Peritoneum (tissue), 1 donor: ENCODE measurements around a stretch of chr9.

DNA sequence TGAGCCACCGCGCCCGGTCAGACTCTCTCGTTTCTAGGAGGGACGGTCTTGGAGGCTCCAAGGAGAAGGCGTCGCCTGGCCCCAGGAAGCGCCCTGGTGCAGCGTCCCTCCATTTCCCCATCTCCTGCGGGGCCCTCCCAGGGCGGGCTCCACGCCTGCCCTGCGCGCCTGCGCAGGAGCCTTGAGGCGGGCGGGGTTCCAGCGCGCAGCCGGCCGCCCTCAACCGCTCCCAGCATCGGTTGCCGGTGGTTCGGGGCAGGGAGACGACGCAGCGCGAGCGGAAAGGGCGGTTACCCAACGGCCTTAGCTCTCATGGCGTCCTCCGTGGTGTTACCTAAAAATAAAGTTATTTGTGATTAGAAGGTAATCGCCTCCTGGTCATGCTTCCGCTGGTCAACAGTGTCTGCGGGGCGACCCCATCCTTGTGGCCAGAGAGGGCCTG, 3.9 kb upstream of the NUTM2F start:
- PRO-cap: no peak

DNA sequence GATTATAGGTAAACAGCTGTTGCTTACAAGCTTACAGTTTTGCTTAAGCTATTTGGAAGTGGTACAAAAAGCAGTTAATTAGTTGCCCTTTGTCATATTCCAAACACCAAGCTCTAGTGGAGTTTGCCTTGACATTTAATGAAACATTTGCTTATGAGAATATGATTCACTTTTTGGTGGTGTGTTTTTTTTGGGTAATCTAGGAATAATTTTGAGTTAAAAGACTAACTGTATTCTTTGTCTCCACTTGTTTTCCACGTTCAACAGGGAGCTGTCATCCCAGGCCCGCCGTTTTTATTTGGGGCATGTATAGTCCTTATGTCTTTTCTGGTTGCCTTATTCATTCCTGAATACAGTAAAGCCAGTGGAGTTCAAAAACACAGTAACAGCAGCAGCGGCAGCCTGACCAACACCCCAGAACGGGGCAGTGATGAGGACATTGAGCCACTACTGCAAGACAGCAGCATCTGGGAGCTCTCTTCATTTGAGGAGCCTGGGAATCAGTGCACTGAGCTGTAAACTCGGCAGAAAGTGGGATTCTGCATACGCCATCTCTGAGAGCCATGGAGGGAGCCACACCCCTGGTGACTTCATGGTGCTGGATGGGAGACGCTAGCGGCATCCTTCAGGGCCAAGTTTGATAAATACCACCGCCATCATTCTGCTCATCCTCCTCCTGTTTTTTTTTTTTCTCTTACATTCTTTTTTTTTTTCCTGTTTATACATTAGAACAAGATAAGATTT, 84.7 kb downstream of the MFSD14B start:
- PRO-cap: no peak

GRCh38 chr9:94656208-94656604, 16.9 kb upstream of the FBP1 start:
- PRO-cap: no peak

GRCh38 chr9:94663185-94663543, 23.8 kb upstream of the FBP1 start:
- PRO-cap: no peak

- PRO-cap: no peak
Measured at GRCh38 chr9:94780355-94781061, 54.0 kb downstream of the AOPEP start.

GRCh38 chr9:94812086-94813113, 85.9 kb downstream of the AOPEP start:
- PRO-cap: no peak

- PRO-cap: no peak
Measured at GRCh38 chr9:94882789-94883323, 156.4 kb downstream of the AOPEP start.

DNA sequence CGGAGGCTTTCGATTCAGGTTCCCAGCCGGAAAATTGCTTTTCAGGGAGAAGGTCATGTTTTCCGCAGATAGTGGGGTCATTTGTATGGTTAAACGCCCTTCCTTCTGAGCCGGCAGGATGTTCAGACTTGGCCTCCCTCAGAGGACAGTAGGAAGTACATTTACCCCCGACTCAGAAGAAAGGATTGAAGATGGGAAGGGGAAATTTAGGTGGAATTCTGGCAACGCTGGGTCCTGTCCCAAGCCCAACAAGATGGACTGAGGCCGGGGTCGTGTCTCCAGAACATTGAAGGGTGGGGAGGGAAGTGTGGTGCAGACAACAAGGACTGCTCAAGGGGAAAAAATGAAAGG, 195.2 kb downstream of the AOPEP start:
- PRO-cap: no peak

DNA sequence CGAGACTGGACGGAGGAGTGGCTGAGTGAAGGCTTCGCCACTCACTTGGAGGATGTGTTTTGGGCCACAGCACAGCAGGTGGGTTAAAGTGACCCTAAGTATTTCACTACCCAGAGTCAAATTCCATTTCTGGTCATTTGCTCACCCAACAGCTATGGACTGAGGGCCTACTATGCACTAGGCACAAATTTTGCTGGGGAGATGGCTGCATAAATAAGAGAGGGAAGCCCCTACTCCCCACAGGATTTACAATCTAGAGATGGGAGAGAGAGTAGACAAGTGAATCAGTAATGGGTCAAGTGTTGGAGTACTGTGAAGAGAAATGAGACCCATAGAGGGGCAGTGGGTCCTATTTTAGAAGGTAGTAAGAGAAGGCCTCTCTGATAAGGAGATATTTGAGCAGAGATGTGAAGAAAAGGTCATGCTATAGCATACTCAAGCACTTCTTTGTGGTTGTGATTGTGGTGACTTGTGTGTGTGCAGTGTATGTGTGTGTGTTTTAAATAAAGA, 197.7 kb downstream of the AOPEP start:
- PRO-cap: no peak

DNA sequence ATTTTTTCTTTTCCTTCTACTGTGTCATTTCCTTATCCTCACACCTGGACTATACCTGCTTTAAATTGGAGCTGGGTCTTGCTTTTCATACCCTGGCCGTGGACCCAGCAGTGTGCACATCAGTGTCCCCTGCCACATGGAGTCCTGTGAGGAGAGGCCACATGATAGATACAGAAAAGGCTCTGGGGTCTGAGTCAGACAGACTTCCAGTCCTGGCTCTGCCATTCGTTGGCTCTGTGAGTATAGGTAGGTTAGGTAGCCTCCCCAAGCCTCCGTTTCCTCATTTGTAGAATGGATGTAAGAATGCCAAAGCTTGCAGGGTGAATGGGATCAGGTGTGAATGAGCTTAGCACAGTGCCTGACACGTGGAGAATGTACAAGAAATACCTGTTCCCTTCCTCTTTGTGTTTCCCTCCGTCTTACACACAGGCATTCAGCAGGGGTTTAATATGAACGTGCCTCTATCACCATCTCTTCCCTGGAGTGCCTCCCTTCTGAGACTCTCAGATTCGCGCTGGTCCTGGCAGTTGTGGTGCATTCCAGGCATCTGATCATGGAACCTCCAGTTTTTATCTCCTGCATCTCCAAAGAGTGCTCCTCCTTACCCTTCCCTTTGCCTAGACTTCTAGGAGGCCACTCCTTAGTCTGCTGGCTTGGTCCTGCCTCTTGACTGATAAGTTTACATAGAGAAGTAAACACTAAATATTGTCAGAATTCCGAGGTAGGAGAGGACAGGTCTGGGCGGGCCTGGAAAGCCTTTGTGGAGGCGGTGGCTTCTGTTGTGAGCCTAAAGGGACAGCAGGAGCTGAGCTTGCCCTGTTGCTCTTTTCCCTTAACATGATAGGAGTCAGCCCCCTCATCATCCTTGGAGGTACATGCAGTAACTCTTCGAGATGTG, 199.3 kb downstream of the AOPEP start:
- PRO-cap: no peak

DNA sequence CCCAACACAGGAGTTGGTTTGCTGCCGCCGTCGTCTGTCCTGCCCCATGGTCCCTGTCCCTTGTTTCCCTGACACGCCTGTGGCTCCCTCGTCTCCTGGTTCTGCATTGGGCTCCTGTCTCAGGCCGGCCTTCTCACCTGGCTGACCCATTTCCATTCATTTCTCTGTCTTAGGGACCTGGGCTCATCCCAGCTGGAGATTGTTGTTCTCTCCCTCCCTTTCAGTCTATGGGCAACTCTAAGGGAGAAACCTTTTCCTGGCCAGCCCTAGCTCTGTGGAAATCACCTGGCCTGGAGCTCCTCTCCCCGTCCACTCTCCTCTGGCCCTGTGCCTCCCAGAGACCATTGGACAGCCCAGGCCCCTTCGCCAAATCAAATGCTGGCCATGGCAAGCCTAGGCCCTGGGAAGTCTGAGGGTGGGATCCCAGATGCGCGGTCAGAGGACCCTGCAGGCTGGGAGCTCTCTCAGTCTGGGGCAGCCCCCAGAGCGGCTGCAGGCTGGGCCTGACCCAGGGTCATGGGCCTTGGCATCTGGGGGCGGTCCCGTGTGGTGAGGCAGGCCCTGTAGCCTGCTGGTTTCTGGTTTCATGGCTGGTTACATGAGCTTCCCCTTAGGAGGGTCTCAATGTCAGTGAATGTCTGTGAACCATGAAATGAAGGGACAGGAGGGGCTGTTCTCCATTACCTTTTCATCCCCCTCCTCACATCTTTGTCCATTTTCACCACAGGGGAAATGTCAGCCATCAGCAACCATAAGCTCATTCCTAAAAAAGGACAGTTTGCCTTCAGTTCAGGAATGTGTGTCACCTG, 253.5 kb downstream of the AOPEP start:
- PRO-cap: no peak

GRCh38 chr9:94998149-94998719, 271.7 kb downstream of the AOPEP start:
- PRO-cap: no peak

DNA sequence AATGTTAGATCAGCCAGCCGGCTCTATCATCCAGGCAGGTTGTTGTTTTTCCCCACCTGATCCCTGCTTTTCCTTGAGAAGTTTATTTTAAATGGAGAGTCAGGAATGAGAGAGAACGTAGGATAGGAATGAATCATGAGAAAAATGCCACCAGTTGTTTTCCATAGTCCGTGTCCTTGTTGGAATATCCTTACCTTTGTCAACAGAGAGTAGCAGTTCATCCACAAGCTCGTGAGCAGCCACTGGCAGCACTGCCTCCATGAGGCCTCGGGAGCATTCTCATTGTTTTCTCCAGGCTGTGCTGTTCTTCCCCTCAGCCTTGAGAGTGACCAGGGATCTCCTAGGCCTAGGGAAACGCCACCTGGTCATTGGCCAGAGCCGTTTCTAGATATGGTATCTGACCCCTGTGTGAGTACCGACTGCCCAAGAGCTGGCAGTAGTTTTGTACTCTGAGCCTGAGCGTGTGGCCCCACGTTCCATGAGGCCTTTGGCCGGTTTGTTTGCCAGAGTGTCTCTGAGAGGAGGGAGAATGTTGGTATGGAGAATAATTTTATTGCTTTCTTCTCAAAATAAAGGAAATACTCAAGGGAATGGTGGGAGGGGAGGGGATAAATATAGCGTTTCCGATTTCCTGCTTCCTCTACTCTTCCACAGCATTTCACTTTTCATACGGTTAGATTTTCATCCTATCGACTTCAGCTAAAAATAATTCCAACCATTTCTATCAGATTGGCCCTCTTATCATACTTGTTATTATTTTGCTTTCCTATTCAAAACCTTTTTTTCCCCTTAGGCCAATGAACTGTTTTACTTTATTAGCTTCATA, 293.2 kb downstream of the FANCC start:
- PRO-cap: no peak

DNA sequence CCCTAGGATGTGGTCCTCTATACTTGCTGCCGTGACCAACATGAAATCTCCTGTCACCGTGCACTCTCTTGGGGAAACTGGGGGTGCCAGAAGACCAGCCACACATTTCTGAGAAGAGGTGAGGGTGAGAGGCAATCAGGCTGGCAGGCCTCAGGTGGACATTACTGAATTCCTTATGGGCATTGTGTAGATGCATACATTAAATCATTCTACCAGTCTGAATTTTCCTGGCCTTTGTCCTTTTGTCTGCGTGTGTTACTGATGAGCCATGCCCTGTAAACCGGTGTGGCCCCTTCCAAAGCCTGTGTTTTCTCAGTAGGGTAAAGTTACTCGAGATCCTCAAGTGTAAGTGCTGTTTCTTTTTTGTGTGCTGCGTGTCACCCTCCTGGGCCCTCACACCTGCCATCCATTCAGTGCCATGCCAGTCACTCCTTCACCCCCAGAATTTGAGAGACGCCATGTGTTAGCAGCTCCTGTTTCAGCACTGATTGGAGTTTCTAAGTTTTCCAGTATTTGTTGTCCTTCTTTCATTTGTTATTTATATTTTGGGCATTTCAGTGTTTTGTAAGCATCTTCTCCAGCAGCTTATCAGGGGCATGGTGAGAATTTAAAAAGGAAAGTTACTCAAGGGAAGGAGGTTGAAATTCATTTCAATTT, 288.3 kb downstream of the FANCC start:
- PRO-cap: no peak

- PRO-cap: no peak
Measured at GRCh38 chr9:95032896-95033267, 284.6 kb downstream of the FANCC start.

GRCh38 chr9:95142497-95143552, 174.7 kb downstream of the FANCC start:
- PRO-cap: no peak

GRCh38 chr9:95157730-95158178, 159.8 kb downstream of the FANCC start:
- PRO-cap: no peak

DNA sequence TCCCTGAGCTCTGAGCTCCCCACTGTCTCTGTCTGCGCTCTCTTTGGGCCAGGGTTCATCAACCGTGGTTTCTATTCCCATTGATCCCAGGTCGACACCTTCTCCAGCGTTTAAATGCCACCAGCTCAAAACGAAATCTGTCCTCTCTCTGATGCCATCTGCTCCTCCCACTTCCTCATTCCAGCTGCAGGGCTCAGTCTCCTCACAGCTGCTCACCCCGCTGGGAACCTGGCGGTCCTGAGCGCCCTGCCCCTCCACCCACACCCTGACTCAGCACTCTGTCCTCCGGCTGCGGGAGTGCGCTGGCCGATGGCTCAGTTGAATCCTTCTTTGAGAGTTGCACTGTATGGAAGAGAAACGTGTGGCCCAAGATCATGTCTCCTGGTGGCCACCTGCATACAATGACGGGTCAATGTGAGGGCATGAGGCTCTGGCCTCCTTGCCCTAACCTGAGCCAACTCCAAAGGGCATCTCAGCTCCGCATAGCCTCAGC, 74.9 kb downstream of the PTCH1 start:
- PRO-cap: no peak

- PRO-cap: no peak
Measured at GRCh38 chr9:95507805-95508381, 1.2 kb downstream of the PTCH1 start.

DNA sequence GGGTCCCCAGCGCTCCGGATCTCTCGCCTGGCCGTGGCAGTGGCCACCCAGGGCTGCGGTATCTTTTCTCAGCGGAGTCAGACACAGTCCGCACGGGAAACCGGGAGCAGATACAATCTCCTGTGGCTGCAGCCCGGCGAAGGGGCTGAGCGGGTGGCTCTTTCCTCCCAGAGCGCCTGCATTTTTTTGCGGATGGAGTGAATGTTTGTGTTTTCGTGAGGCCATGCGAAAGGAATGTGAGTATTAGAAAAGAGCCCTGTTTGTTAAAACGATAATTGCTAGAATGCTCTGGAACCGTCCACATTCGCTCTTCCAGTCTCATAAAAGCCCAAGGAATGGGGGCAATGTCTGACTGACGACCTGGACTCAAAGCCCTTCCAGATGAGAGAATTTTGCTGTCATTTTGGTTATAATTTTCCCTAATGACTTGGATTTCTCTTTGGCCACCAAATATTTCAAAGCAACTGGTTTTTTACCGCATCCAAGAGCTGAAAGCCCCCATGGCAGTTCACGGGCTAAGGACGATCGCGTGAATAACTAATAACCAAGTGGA, 61.2 kb upstream of the PTCH1 start:
- PRO-cap: no peak